ENCODE measurements around a stretch of chr11.

DNA sequence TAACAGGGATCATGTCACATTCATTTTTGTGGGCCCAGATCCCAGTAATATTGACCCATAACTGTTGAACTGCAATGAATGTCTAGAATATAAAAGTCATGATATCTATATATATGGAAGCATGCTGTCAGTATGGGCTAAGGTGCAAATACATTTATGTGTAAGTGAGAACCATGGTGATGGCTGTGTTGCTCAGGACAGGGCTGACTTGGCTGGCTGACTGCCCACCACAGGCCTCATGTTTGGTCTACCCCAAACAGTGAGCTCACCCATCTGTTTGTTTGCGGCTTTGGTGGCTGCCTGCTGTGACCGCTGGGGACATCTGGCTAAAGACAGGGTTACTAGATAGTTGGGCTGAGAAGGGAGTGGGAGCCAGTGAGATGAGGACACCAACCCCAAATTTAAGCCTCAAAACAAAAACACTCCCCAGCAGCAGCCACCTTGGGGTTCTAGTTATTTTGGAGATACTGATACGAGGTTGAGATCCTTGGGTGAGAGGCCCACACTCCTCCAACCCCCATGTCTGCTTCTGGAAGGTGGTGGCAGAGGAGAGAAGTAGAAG lies 6.3 kb downstream of the CD44 start:
- PRO-cap = no peak
- RAMPAGE, long total RNA, 4 experiments = no peak in any of the 4 experiments

DNA sequence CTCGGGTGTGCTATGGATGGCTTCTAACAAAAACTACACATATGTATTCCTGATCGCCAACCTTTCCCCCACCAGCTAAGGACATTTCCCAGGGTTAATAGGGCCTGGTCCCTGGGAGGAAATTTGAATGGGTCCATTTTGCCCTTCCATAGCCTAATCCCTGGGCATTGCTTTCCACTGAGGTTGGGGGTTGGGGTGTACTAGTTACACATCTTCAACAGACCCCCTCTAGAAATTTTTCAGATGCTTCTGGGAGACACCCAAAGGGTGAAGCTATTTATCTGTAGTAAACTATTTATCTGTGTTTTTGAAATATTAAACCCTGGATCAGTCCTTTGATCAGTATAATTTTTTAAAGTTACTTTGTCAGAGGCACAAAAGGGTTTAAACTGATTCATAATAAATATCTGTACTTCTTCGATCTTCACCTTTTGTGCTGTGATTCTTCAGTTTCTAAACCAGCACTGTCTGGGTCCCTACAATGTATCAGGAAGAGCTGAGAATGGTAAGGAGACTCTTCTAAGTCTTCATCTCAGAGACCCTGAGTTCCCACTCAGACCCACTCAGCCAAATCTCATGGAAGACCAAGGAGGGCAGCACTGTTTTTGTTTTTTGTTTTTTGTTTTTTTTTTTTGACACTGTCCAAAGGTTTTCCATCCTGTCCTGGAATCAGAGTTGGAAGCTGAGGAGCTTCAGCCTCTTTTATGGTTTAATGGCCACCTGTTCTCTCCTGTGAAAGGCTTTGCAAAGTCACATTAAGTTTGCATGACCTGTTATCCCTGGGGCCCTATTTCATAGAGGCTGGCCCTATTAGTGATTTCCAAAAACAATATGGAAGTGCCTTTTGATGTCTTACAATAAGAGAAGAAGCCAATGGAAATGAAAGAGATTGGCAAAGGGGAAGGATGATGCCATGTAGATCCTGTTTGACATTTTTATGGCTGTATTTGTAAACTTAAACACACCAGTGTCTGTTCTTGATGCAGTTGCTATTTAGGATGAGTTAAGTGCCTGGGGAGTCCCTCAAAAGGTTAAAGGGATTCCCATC lies 91.0 kb downstream of the CD44 start:
- PRO-cap = no peak
- RAMPAGE, long total RNA, 4 experiments = no peak in any of the 4 experiments

GRCh38 chr11:35246680-35247349 lies 107.8 kb downstream of the CD44 start:
- PRO-cap = bidirectional peak, plus-strand start at chr11:35247117, minus-strand start at chr11:35246840
- RAMPAGE, long total RNA, 4 experiments = no peak in any of the 4 experiments

GRCh38 chr11:35247350-35247788 lies 108.4 kb downstream of the CD44 start:
- PRO-cap = no peak
- RAMPAGE, long total RNA, 4 experiments = no peak in any of the 4 experiments

GRCh38 chr11:35359304-35359937 lies 59.9 kb downstream of the SLC1A2 start:
- PRO-cap = no peak
- RAMPAGE, long total RNA, 4 experiments = no peak in any of the 4 experiments

DNA sequence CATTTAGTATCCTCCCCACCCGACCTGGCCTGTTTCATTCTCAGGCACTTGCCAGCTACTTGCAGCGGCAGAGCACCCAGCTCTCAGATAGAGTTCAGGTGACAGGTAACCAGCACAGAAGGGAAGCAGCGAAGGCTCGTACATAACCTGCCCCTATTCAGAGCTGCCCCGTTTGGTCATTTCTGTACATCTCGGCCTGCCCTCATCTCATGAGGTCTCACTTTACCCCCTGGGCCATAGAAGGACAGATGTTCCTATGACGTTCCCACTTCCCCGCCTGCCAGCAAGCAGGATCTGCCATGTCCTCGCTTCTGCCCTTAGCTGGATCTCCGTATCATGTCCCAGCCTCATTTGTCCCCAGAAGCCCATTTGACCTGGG lies 981 bp downstream of the PAMR1 start:
- PRO-cap = no peak
- RAMPAGE, long total RNA, 4 experiments = no peak in any of the 4 experiments

- PRO-cap = no peak
- RAMPAGE, long total RNA, 4 experiments = no peak in any of the 4 experiments
These were observed 608 bp downstream of the TRIM44 start for GRCh38 chr11:35662946-35663820.

DNA sequence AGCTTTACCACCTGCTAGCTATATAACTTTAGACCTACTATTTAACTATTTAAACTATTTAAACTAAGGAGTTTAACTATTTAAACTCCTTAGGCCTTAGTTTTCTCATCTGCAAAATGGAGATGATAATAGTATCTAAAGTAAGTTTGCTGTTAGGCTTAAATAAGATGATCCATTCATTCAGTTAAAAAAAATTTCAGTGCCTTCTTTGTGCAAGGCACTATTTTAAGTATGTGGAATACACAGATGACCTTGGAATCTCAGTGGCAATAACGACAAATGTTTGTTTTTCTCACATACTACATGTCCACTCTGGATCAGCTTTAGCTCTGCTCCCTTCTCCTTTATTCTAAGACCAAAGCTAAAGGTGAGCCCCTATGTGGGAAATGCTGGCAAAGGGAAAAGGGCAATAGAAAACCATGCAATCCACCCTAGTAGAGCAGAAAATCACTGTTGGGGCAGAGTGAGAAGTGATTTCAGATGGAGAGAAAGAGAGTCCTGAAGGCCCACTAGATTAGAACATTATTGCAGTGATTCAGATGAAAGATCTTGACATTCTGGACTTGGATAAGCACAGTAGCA lies 100.3 kb downstream of the TRIM44 start:
- PRO-cap = no peak
- RAMPAGE, long total RNA, 4 experiments = no peak in any of the 4 experiments

GRCh38 chr11:35919197-35919525 lies 24.7 kb upstream of the LDLRAD3 start:
- PRO-cap = no peak
- RAMPAGE, long total RNA, 4 experiments = no peak in any of the 4 experiments

DNA sequence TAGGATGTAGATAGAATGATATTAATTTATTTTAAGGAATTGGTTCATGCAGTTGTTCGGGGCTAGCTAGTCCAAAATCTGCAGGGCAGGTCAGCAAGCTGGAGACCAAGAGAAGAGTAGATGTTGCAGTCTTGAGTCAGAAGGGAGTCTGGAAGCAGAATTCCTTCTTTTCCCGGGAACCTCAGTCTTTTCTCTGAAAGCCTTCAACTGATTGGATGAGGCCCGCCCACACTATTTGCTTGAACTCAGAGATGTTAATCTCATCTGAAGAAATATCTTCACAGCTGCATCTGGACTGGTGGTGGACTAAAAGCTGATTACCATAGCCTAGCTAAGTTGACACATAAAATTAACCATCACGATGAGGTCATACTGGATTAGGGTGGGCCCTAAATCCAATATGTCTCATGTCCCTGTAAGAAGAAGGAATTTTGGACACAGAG lies 122.1 kb downstream of the COMMD9 start:
- PRO-cap = no peak
- RAMPAGE, long total RNA, 4 experiments = no peak in any of the 4 experiments

DNA sequence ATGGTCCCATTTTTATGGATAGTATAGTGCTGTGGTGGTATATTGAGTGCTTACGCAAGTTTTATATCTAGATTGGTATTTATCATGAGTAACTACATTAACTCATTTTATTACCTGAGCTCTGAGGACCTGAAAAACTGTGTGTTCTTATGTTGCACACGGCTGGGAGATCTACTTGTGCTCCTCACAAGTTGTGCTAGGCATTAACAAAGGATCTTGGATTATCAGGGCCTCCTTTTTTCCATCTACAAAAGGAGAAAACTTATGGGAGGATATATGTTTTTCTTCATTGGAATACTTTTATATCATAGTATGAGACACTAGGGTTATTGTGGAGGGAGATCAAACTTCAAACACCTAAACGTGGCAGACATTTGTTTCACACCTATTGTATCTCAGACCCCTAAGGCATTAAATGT lies 75.3 kb downstream of the PRR5L start:
- PRO-cap = no peak
- RAMPAGE, long total RNA, 4 experiments = no peak in any of the 4 experiments

GRCh38 chr11:36388088-36388287 lies 91.9 kb downstream of the PRR5L start:
- PRO-cap = no peak
- RAMPAGE, long total RNA, 4 experiments = no peak in any of the 4 experiments

GRCh38 chr11:36540851-36541451 lies 26.9 kb upstream of the RAG1 start:
- PRO-cap = no peak
- RAMPAGE, long total RNA, 4 experiments = no peak in any of the 4 experiments

DNA sequence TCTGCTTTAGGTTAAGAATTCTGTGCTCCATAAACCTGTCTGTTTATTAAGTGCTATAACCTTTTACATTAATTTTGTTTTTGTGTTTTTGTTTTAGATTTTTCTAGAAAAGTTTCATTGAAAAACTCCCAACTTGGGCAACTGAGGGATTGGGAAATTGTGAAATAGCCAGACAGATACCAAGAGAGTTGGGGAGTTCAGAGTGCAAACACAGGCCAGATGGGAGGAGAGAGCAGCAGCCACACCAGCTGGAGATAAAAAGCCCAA lies 1642.3 kb downstream of the LRRC4C start:
- PRO-cap = no peak
- RAMPAGE, long total RNA, 4 experiments = no peak in any of the 4 experiments

- PRO-cap = no peak
- RAMPAGE, long total RNA, 4 experiments = no peak in any of the 4 experiments
These were observed 405.4 kb downstream of the LRRC4C start for GRCh38 chr11:41054014-41054519.

DNA sequence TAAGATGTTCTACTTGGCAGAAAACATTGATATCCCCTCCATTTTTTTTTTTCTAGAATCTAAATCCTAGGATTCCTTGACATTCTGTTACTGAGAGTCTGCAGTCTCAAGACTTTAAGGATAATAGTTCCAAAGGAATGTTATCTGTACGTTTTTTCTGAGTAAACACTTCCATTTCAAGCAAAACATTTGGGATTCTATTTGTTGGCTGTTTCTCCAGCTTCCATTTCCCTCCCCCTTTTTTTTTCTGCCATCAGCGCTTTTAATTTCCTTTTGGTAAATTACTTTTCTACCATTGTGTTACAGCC lies 402.1 kb upstream of the LRRC4C start:
- PRO-cap = no peak
- RAMPAGE, long total RNA, 4 experiments = no peak in any of the 4 experiments

GRCh38 chr11:42874705-42875218 lies 437.0 kb upstream of the API5 start:
- PRO-cap = no peak
- RAMPAGE, long total RNA, 4 experiments = no peak in any of the 4 experiments

DNA sequence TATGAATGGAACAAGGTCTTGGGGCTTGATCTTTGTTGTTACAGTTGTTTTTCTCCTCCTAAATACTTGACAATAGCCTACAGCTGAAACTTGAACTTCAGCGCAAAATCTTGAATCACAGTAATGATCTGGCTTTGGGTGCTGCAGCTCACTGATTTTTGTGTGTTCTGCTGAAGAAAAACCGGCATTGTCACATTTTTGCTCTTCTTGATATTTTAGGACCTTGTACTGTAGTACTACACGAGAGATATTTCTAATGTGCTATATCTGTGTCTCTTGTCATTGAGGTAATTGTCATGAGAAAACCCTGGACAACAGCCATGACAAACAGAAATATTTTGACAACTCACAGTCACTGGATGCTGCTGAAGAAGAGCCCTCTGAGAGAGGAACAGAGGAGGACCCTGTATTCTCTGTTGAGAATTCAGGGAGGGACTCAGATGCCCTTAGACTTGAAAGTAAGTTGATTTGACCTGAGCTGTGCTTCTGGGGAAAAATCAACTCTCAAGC lies 77.2 kb downstream of the TTC17 start:
- PRO-cap = no peak
- RAMPAGE, long total RNA, 4 experiments = no peak in any of the 4 experiments

- PRO-cap = no peak
- RAMPAGE, long total RNA, 4 experiments = no peak in any of the 4 experiments
These were observed 105.7 kb downstream of the TTC17 start for GRCh38 chr11:43464261-43464963.

DNA sequence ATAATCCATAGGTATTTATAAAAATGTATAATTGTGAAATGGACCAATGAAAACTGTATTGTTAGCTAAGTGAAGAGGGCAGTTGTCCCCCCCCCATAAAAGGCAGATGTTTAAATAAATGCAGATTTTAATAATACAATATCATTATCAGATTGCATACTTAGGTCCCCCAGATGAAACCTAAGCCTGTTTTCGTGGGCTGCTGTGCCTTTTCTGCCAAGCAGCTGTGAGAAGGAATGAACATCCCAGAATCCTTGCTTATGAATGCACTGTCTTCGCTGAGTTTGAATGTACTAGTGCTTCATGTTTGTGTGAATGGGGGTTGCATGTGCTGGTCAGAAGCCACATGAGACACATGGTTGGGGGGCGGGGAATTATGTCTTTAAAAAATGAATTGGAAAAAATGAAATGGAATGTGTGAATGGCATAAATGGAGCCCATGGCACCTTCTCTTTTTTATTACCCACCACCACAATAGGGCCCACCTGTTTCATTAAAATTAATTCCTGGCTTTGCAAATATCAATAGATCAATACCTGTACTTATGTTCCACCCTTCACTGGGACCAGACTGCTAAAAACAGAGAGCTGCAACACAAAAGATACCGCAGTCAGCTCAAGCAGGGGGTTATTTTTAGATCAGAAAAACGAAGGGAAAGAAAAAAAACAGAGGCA lies 125.3 kb upstream of the HSD17B12 start:
- PRO-cap = no peak
- RAMPAGE, long total RNA, 4 experiments = no peak in any of the 4 experiments

All from sigmoid colon (tissue), 4 donors.